Left colon (tissue), 1 donor: ENCODE data around the gene NOL4.

DNA sequence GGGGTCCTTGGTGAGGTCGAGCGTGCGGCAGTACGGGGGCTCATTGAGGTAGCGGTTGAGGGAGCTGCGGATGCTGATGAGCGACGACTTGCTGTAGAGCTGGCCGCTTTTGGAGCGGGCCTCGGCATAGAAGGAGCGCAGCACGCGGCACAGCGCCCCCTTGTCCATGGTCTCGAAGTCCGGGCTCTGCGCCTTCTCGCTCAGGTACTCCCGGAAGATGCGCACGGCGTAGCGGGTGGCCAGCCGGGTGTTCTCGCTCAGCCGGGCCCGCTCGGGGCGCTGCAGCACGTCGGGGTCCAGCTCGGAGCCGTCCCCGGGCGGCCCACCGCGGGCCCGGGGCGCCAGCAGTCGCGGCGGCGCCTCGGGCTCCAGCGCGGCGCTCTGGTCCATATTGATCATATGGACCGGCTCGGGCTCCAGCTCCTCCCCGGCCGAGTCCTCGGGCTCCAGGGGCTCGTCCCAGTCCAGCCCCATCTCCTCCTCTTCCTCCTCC lies 532 bp downstream of the KCTD1 start:
- PRO-cap: no peak

DNA sequence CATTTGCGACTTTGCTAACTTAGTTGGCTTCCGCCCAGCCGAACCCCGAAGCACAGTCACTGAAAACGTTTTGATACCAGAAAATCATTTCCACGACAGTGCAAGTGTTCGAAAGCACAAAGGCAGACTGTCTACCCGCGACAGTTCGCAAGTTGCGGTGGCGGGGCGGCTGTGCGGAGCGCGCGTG lies 107.2 kb upstream of the KCTD1 start:
- PRO-cap: no peak

- PRO-cap: no peak
Measured at GRCh38 chr18:26665328-26665706, 117.0 kb upstream of the KCTD1 start.

GRCh38 chr18:26697816-26698210 lies 149.5 kb upstream of the KCTD1 start:
- PRO-cap: no peak

GRCh38 chr18:27142550-27143448 lies 42.3 kb downstream of the CHST9 start:
- PRO-cap: no peak

DNA sequence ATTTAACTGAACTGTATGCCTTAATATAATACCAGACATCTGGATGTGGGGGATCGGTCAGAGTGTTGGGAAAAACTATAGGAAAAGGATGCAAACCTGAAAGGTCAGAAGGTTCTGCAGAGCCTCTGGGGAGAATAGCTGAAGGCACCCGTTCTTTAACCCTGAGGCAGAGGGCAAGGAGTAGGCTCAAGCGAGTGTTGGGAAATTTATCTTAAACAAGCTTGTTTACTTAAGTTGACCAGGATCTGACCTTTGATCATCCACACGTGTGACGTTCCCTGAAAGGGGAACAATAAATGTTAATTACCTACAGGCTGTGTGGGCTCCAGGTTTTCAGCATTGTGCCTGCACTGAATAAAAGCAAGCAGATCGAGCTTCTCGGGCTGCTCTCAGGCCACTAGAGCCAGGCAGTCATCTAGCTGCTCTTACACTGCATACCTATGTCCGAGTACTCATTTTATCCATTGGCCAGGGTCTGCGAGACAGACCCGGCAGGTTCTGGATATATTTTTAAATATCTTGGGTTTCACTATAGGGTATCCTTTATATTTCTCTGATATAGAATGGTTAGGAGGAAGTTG lies 400.6 kb upstream of the CHST9 start:
- PRO-cap: no peak

DNA sequence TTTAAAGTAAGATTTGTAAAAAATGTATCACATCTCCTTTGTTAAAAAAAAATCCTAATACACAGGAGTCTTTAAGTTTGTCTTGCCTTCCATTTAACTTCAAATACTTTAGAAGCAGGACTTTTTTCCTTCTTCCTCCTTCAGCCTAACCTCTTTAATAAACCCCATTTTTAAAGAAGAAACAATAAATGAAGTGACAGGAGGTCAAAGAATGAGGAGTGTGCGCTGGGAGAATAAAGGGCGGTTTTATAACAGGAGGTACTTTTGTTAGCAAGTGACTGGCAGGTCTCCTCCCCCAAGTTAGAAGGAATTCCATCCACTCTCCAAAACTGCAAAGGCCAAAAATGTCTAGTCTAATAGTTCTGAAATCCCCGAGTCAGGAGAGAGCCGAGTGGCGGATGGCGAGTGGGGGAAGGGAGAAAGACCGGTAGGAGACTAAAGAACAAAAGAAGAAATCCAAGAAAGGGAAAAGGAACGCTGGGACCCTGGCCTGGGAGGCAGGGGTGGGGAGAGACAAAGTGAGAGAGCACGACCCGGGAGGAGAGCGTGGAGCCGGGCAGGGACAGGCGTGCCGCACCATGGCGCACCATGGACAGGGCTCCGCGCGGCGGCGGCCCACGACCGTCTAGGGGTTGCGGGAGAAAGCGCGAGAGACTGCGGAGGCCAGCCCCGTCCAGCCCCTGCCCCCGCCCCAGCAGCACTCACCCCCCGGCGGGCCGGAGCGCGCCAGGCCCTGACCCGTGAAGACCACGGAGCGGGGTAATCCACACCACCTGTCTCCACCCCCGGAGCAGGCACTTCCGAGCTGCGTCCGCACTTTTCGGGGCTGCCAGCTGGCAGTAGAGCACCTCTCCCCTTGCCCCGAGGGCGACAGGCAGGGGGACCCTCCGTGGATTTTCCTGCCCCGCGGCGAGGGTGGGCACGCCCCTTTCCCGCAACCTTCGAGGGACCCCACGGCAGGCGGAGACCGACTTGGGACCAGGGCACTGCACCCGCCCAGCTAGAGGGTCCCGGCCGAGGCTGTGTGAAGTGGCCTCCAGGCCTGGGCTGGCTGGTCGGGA lies 1.7 kb downstream of the CDH2 start:
- PRO-cap: no peak

DNA sequence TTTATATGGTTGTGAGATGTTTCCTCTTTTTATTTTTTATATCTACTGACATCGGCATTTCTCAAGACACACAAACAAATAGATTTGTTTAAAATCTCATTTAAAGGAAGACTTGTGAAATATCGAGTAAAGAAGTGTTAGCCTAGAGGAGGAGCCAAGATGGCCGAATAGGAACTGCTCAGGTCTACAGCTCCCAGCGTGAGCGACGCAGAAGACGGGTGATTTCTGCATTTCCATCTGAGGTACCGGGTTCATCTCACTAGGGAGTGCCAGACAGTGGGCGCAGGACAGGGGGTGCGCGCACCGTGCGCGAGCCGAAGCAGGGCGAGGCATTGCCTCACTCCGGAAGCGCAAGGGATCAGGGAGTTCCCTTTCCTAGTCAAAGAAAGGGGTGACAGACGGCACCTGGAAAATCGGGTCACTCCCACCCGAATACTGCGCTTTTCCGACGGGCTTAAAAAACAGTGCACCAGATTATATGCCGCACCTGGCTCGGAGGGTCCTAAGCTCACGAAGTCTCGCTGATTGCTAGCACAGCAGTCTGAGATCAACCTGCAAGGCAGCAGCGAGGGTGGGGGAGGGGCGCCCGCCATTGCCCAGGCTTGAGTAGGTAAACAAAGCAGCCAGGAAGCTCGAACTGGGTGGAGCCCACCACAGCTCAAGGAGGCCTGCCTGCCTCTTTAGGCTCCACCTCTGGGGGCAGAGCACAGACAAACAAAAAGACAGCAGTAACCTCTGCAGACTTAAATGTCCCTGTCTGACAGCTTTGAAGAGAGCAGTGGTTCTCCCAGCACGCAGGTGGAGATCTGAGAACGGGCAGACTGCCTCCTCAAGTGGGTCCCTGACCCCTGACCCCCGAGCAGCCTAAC lies 63.6 kb upstream of the CDH2 start:
- PRO-cap: no peak

DNA sequence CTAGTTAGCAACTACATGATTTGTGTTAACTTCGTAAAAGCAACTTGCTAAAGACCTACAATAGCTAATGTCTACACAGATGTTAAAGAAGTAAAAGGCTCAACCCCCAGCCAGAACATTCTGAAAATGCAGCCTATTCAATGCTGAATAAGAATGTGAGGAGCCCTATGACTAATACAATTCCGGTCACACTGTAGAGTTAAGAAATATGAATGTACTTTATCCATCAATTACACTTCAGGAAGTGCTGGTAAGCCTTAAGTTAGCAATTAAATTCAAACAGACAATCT lies 591.0 kb upstream of the CDH2 start:
- PRO-cap: no peak

DNA sequence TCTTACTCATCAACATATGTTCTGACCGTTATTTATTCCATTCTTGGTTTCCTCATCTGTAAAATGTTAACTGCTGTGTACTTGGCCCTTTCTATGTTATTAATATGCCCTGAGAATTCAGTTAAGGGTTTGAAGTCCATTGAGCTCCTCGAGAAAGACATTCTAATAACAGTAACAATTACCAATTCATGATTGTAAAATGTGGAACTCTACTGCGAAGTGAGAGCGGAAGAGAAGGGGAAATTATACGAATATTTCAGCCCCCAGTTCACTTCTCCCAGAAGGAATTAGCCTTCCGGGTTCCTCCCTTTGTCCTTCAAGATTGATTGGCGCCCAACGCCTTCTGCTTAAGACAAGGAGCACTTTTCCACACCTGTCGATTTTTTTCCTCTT lies 1.8 kb downstream of the DSC2 start:
- PRO-cap: unidirectional peak, plus-strand start at position 191 of the sequence; bidirectional peak, plus-strand start outside the sequence, minus-strand start at position 324 of the sequence

- PRO-cap: unidirectional peak, minus-strand start at chr18:31207537
Measured at GRCh38 chr18:31207365-31207993, 44.8 kb upstream of the DSC1 start.

GRCh38 chr18:31490325-31490876 lies 7.6 kb upstream of the DSG2 start:
- PRO-cap: no peak

DNA sequence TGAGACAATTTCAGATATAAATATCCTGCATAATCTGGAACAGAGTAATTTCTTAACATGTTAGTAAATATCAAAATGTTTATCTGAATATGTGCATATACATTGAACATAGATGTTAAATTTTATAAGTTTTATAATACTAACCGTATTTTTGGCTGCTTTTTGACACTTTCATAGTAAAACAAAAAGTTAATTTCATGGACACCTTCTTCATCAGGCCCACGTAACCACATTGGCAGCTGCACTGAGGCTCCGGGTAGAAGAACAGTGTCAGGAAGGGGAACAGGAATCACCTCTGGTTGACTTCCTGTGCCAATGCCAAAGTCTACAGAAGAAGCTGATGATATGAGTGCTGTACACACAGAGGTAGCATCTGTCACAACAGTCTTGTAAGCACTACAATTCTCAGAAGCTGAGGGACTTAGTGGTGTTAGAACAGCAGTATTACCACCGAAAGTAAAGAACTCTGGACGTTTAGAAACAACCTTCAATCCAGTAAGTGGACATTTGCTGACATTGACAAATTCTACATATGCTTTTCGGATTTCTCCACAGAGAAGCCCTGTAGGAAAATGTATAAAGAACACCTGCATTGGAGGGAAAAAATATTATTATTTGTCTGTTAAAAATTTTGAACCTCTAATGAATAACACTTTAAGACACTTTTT lies 85.4 kb downstream of the TRAPPC8 start:
- PRO-cap: no peak

DNA sequence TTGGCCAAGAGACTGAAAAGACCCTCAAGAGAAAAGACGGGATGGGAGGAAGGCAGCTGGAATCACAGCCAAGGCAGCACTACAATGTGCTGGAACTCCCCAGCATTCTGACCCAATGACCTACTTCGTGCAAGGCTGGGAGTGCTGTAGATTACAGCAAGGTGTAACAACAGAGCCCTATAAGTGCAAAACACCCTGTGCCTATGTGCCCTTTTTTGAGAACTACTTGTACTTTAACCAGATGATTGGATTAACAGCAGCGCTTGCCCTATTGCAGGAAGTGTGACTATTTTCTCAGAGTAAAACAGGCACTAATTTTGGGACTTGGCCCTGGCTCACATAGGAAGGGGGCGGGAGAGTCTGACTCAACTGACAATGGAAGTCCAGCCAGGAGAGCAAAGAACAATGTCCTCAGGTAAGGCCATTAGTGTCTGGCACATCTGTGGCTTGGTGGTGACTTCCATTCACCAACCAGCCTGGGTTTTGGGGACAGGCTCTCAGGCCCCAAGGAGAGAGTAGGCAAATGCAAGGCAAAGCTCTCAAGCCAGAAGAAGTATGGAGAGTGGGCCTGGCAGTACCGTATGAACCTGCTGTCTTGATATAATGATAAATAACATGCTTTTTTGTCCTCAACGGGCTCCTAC lies 35.6 kb upstream of the RNF125 start:
- PRO-cap: no peak

DNA sequence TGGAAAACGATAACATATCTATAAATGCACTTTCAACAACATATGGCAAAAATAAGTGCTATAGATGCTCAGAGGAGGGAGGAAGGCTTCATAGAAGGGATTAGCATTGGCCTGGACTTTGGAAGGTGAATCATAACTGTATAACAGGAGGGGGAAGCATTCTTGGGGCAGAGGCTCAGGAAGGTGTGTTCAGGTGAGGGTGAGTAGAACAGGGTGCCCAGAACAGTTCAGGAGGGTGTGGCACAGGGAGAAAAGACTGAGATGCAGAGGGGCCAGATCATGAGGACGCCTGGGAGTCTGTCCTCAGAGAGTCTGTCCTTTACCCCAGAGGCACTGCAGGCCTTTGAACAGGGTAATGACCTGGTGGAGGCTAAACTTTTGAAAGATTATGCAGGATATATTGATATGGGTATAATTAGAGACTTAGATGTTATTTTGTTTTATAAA lies 29.3 kb upstream of the MEP1B start:
- PRO-cap: unidirectional peak, plus-strand start at position 245 of the sequence

DNA sequence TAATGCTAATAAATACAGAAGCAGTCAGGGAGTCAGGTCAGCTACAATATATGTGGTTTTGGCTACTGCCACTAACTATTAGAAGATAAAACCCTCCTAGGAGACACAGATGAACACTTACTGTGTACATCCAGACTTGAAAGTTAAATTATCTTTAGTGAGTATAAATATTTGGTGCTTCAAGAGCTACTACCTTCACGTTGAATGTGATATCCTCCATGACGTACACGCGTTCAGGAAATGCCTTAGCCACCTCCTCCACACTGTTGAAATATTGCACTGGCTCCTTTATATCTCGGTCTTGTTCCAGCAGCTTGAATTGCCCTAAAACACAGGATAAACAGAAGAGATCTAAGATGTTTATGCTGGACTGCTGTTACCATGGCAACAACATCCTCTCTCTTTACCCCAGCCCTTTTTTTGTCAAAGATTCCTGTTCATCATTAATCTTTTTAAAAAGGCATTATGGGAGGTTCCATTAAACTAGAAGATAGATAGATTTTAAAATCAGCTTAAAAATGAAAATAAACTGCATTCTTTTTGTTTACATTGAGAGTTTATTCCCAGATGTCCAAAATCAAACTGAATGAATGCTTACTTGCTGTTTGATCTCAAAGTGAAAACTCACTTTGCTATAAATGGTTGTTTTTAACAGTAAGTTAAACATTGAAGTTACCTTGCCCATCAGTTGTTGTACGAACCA lies 120.3 kb downstream of the MEP1B start:
- PRO-cap: no peak

GRCh38 chr18:32323931-32324663 lies 134.3 kb downstream of the MEP1B start:
- PRO-cap: no peak

GRCh38 chr18:32511574-32511975 lies 40.9 kb upstream of the GAREM1 start:
- PRO-cap: no peak

GRCh38 chr18:33820551-33821814 lies 243.0 kb downstream of the ASXL3 start:
- PRO-cap: unidirectional peak, minus-strand start at chr18:33821187

DNA sequence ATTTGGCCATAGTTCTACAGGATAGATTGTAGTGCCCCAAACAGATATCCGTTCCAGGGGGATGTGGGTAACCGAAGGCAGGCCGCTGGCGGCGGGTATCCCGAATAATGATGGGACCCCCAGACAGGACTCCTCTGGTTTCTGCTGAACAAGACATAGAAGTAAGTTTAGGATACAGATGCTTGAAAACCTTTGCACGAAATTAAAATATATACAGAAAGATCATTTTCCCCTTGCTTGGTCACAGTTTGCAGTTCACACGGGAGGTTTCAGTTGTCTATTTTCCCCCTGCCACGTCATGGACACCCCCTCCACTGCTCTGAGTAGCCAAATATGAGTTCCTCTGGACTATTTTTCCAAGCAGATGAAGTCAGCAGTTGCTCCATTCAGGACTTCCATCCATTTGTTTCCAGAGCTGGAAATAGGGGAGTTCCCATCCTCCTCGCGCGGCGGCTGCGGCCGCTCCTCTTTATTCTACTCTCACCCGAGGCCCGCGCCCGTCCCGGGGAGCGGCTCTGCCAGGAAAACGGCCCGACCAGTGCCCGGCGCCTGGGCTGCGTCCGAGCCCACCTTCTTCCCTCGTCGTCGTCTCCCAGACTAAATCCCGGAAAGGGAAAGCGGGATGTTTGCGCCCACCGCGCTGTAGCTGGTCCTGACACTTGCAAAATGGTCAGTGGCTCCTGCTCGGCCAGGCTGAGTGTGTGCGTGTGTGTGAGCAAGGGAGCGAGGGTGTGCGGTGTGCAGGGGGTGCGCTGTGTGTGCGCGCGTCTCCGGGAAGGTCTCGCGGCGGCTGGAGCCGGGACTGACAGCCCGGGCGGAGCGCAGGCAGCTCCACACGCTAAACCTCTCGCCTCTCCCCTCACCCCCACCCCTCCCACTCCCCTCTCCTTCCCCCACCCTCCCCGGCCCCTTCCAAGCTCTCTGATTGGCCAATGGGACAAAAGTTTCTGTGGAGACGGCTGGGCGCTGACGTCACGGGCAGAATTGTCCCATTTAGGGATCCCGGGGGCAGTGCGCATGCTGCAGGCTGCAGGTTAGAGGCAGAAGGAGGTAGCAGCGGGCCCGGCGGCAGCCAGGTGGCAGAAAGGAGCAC lies at the start of gene NOL4:
NOL4 (minus strand) TSS at position 840 of the 1,093 bp plus-strand sequence.
- PRO-cap: no peak